Measurements from ENCODE around the genes PATL1, OOSP1 and MS4A15.

DNA sequence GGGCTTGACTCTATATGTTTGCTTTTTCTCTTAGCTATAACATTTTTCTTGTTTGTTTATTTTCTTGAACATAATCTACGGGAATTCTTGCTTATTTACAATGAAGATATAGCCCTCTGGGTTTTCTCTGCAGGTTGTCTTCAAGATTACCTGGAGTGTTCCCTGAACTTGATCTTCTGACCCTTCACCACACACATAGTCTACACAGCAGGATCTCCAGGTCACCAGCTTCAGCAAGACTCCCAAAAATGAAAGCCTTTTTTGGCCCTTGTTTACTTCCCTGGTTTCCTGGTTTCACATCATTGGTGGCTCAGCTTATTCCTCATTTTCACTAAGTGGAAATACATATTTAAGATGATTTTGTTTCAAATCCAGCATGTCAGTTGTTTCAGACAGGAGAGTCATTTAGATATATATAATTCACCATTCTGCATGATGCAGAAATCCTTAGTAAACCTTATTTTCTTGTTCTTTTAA, 41.5 kb upstream of the MPEG1 start:
- PRO-cap = unidirectional peak, minus-strand start at position 244 of the sequence

DNA sequence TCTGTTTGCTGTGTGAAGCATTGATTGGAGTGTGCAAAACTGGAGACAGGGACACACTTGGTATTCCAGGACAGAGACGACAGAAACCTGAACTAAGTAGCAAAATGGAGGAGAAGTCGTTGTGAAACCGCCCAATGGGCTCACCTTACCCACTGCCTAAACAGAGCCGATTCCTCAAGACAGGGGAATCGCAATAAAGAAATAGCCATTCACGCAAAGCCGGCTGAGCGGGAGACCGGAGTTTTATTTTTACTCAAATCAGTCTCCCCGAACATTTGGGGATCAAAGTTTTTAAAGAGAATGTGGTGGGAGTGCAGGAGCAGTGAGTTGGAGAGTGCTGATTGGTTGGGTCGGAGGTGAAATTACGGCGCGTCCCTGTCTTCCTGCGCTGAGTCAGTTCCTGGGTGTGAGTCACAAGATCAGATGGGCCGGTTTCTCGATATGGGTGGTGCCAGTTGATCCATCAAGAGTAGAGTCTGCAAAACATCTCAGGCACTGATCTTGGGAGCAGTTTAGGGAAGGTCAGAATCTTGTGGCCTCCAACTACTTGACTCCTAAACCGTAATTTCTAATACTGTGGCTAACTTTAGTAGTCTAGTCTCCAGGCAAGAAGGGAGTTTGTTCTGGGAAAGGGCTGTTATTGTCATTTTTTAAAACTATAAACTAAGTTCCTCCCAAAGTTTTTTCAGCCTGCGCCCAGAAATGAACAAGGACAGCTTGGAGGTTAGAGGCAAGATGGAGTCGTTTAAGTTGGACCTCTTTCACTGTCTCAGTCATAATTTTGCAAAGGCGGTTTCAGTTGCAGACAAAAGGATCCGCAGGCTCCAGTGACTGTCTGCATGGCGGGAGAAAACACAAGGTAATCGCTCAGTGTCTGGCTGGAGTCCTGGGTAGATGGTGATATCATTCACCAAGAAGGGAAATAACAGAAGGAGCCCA, 34.0 kb downstream of the OR4D9 start:
- PRO-cap = no peak

GRCh38 chr11:59551964-59552297, 40.6 kb downstream of the OR4D9 start:
- PRO-cap = unidirectional peak, plus-strand start at chr11:59552022; bidirectional peak, plus-strand start at chr11:59552113, minus-strand start at chr11:59552111

- PRO-cap = no peak
Observed at GRCh38 chr11:59577960-59578395, 37.6 kb downstream of the OSBP start.

DNA sequence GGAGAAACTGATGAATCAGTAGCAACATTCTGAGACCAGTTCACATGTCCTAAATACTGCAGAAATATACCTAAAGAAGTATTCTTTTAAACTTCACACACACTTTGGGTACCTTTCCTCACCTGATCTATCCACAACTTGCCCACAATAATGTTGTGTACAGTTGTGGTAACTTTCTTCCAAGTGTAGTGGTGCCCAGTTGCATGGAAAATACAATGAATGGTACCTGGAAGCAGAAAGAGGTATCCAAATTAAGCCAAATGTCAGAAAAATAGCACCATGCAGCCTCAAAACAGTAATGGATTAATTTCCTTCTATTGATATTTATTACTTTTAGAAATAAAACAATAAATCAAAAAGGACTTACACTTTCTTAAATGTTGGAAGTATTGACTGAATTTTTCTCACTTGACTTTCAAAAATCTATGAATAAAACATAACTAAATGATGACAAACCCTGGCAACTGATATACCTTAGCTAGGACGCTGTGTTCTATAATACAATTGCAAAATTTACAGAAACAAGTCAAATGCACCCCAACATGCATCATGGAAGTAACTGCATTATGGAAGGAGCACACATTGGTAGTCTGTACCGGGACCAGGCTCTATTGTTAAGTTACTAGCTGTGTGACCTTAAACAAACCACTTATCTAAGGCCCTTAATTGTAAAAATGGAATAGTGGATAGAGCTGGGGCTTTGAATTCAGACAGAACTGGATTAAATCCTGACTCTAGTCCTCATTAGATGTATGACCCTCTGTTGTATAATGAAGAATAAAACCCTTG, 34.1 kb downstream of the OSBP start:
- PRO-cap = no peak

- PRO-cap = bidirectional peak, plus-strand start at chr11:59669228, minus-strand start at chr11:59669009; bidirectional peak, plus-strand start at chr11:59669668, minus-strand start at chr11:59669529
Observed at GRCh38 chr11:59668738-59669602, at the start of gene PATL1. Gene PATL1 (minus strand): TSS chr11:59669037.

- PRO-cap = no peak
Observed at GRCh38 chr11:59765044-59765742, 10.0 kb downstream of the STX3 start.

DNA sequence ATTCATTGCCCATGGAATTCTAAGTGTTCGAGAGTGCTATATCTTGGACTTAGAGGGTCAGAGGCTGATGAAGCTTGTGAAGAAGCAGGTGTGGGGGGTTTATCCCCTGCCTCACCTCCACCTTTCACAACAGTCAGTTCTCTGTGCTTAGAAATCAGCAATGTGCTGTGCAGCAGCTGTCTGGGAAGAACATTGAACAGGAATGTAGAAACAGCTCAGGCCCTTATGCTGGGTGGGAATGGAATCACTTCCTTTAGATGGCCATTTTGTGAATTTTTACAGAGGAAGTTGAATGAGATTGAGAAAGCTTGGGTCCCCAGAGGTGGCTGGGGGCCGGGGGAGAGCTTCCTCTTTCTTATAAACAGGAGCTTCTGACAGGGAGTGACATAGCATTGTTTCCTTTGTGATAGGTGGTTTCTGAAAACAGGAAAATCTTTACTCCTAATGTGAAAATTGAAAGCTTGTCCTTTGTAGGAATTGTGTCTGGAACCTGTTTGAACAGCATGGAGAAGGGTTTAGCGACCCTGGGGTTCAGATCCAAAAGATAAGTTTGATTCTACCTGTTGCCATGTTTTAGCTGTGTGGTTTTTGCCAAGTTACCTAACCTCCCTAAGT, 17.0 kb downstream of the STX3 start:
- PRO-cap = bidirectional peak, plus-strand start at position 358 of the sequence, minus-strand start at position 245 of the sequence

DNA sequence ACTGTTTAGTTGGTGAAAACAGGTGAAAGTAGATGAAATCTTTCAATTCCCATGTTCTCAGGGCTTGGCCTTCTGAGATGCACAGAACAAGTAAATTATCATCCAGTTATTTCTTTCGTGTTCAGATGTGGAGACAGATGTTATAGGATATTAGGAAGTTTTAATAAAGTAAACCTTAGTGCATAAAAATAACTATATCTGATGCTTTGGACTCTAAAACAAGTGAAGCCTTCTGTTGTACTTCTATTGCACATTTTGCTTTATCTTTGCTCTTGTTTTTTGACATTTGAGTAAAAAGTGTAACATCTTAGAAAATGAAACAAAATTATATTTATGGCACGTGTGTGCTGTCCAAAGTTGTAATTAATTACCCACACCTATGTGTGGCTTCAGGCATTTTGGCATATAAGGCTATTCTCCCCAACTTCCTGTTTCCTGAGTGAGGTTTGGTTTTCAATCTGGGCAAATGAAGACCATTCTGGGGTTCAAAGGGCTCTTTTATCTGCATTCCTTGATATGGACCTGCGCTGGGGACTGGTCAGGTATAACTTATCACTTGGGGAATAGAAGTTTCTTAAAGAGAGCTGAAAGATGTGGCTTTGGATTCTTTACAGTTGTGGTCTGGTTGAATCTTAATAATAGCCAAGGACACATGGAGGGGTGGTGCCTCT, at the start of gene OOSP1:
TSS of gene OOSP1 (plus strand) at position 444 of the 671 bp plus-strand sequence.
- PRO-cap = no peak

- PRO-cap = no peak
Observed at GRCh38 chr11:60222418-60222836, 20.5 kb downstream of the MS4A4E start.

DNA sequence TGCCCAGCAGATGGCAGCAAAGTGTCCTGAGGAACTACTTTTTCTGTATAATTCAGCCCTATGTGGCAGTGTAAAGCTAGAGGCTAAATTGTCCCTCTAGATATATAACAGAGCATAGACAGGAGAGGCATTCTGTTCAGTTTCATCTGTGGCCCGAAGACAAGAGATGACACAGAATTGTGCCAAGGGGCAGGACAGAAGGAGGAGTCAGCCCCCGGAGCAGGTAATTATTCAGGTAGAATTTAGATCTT, 14.8 kb upstream of the MS4A7 start:
- PRO-cap = no peak

GRCh38 chr11:60366951-60367477, 11.3 kb upstream of the MS4A7 start:
- PRO-cap = no peak

DNA sequence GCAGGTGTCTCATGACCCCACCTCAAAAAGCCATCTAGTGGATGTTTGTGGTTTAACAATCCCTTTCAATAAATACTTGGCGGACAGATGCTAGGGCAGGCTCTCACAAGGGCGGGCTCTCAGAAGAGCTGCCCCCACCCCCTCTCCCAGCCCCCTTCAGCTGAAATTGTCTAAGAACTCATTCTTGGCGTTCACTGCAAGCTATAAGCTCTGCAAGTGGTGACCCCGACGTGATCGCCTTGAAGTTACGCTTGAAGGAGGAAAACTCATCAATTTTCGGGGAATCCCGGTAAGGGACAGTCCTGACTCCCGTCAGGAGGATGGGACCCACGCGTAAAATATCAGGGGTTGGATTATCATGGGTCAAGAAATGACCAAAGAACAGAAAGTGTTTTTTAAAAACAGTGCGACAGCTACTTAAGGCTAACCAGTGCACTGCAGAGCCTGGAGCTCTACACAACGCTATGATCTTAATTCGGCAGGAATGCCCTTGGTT, at the start of gene MS4A15:
TSS of gene MS4A15 (plus strand) at position 98 of the 496 bp plus-strand sequence.
- PRO-cap = no peak

DNA sequence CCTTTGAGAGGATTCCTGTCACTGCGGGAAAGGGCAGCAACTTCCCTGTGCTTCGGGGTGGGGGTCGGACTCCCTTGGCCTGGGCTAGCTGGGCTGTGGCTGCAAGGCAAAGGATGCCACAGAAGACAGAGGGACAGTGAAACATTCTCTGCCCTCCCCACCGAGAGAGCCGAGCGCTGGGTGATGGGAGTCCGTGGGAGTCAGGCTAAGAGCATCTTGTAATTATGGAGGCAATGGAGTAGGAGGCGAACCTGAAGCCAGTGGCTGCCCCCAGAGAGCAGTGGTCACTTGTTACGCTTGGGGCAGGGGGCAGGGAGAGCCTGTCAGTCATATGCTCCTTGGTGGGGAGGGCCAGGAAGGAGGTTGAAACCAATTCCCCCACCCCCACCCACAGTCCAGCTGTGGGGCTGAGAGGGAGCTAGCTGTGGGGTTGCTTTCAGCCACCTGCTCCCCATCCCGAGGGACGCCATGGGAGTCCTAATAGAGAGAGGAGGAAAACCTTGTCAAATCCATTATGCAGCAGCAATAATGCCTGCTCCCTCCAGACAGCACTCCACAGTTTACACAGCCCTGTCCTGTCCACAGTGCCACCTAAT, 1.1 kb downstream of the TMEM132A start:
- PRO-cap = no peak

DNA sequence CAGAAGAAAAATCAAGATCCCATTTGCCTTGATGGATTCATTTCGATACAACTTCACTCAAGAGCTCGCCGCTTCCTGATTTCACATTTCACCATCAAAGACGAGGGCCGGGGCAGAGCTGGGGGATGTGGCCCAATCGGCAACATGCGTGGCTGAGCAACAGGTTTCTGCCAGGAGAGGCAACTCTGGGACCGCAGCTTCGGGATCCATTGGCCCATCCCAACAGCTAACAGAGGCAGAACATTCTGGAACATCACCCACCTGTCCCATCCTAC, 36.3 kb upstream of the CD5 start:
- PRO-cap = no peak

GRCh38 chr11:61123480-61123890, 21.2 kb downstream of the CD5 start:
- PRO-cap = no peak

DNA sequence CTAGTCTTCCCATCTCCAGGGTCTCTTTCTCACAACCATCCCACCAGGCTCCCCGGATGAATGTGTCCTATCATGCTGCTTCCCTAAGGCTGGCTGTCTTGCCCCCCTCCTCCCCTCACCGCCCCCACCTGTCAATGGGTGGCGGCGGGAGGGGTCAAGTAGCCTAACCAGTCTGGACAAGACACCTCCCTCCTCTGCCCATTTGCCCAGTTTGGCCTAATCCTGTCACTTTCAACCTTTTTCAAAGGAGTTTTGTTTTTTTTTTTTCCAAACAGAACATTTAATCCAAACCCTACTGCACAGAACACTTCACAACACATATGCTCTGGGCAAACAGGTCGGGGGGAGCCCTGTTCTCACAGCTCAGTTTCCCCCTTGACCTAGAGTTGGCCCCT, 10.9 kb downstream of the VPS37C start:
- PRO-cap = no peak

- PRO-cap = no peak
Observed at GRCh38 chr11:61494344-61494860, 13.5 kb downstream of the PPP1R32 start.

DNA sequence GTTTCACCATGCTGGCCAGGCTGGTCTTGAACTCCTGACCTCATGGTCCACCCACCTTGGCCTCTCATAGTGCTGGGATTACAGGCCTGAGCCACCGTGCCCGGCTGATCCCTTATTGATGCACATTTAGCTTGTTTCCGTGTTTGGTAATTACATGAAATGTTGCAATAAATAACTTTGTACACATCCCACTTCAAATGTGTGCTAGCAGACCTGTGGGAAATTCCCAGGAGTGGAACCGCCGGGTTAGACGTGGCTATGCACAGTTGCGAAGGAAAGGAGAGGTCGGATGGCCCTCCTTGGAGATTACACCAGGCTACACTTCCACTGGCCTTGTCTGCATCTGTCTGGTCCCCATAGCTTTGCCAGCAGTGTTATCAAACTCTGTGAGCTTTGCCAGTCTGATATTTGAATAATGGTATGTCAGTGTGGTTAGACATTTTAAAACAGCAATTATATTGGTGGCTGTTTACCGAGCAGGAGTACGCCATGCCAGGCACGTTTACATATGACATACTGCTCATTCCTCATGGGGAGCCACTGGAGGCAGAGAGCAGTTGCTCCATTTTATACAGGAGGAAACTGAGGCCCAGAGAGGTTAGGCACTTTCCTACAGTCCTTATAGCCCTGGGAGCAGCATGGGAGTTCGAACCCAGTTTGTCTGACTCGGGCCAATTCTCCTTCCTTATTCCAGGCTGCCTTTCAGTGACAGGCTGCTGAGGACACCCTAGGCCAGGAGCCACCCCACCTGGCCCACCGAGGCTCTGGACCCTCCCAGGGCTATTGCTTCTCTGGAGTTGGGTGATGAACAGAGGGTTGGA, 27.3 kb upstream of the SYT7 start:
- PRO-cap = no peak

- PRO-cap = no peak
Observed at GRCh38 chr11:61630097-61630659, 49.3 kb upstream of the SYT7 start.